Choroid plexus epithelial cell (primary cell): ENCODE measurements around a stretch of chr11.

GRCh38 chr11:67031826-67032555, 9.1 kb downstream of the SYT12 start:
- RRBS = 68% methylated on average over 3 of the region's 23 CpGs

DNA sequence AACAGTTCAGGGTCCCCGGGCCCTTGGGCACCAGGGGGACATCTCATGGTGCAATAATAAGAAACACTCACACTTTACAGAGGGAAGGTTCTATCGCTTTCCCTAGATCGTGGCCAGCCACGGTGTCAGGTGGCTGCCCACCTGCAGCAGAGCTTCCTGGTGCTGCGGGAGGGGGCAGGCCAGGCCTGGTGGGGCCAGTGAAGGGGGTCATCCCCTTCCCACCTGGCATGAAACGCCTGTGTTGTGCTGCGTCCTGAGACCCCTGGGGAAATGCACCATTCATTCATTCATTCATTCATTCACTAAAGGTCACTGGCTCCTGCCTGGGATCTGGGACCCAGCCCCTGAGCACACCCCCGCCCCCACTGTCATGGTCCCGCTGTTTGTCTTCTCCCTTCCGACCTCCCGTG, 392 bp upstream of the RHOD start:
- RRBS = no CpG with 5 or more reads among the region's 11 CpGs

DNA sequence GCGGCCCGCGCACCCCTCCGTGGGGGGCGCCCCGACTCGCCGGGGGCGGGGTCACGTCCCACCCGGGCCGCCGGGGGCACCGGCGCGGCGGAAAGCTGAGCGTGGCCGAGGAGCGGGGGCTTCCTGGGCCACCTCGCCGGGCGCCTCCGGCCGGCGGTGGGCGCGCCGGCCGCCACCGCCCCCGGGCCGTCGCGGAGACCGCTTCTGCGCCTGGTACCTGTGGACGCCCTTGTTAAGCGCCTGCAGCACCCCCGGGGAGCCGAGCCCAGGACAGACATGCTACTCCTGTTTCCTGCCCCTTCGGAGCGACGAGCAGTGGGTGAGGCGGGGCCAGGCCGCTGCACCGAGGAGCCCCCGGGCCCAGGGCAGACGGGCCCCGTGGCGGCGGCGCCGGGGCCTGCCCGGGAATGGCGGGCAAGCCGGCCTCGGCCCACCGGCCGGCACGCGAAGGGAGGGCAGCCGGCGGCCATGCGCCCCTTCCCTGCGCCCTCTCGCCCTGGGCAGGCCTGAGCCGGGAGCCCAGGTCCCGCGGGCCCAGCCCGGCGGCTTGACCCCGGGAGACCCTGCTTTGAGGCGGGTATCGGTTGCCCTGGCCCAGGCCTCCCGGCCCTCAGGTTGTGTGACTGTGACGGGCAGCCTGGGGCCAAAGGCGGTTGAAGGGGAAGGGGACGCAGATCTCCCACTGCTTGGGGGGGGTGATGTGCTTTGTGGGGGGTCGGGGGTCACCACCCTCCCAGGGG, 827 bp upstream of the KDM2A start:
- RRBS = 3% methylated on average over 47 of the region's 80 CpGs

GRCh38 chr11:67252076-67253282, 13.8 kb upstream of the GRK2 start:
- RRBS = no CpG with 5 or more reads among the region's 10 CpGs

DNA sequence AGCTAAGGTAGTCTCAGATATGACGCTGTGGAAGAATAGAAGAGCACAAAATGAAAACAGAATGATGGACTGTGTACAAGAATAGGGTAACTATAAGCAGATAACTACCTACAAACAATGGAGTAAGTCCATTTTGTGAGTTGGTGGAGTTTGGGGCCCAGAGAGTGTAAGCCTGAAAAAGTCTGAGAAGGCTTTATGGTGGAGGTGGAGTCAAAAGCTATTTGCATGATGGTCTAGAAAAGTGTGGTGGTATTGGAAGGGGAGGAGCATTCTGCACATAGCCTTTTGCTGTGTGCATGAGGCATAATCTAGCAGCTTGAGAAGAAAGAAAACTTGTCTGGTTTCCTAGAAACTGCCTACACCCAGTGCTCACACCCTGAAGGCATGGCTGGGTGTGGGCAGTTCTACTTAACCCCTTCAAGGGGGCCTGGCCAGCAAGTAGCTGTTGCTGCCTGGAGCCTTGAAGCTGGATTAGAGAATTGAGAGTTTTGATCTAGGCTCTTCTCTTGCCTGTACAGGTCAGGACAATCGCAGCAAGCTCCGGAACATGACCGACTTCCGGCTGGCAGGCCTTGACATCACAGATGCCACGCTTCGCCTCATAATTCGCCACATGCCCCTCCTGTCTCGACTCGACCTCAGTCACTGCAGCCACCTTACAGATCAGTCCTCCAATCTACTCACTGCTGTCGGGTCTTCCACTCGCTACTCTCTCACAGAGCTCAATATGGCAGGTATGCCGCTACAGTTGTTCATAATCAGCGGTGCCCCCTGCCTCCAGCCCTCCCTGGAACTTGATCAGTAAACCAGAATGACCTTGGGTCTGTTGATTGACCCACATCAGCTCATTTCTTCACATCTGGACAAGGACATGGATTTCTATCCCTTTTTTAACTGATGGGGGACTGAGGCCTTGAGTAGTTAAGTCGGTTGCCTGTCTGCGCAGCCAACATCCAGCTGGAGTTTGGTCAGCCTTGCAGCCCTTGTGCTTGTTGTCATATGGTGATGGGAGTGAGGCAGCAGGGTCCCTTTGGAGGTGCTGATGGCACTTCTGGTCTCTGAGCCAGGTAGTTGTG, 12.2 kb upstream of the GRK2 start:
- RRBS = no CpG with 5 or more reads among the region's 16 CpGs

GRCh38 chr11:67261444-67262365, 4.6 kb upstream of the GRK2 start:
- RRBS = 2% methylated on average over 19 of the region's 50 CpGs

- RRBS = no CpG with 5 or more reads among the region's 5 CpGs
Observed at GRCh38 chr11:67286686-67287381, 2.3 kb upstream of the ANKRD13D start.

GRCh38 chr11:67289102-67289262, 121 bp upstream of the ANKRD13D start:
- RRBS = 0% methylated on average over 8 of the region's 25 CpGs

- RRBS = no CpG with 5 or more reads among the region's 16 CpGs
Observed at GRCh38 chr11:67379400-67379958, 6.1 kb upstream of the CLCF1 start.

DNA sequence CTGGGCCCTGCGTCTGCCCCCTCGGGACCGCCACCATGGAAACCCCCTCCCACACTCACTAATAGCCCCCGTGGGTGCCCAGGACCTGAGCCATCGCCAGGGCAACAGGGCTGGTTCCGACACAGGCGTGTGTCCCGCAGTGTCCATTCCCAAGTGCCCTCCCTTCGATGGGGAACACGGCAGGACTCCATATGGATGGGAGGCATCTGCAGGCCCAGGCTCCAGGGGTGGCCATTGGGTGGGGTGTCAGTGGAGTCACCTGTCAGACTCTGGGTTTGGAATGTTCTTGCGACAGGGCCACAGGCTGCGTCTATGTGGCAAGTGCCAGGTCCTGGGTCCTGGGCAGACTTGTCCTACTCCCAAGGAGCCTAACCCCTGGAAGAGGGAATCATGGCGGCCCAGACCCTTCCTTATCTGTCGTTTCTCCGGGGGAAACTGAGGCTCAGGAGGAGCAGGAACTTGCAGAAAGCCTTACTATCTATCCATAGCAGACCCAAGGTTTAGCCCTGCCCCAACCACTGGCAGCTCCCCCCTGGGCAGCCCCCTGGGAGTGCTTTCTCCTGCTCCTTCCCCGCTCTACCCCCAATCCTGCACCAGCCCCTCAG, 4.8 kb upstream of the CARNS1 start:
- RRBS = no CpG with 5 or more reads among the region's 16 CpGs

GRCh38 chr11:67435796-67436383, 1.6 kb downstream of the PTPRCAP start:
- RRBS = no CpG with 5 or more reads among the region's 33 CpGs

- RRBS = 100% methylated on average over 1 of the region's 22 CpGs
Observed at GRCh38 chr11:67439137-67440023, 1.9 kb upstream of the PTPRCAP start.

- RRBS = no CpG with 5 or more reads among the region's 11 CpGs
Observed at GRCh38 chr11:67476647-67477111, 6.1 kb upstream of the AIP start.

DNA sequence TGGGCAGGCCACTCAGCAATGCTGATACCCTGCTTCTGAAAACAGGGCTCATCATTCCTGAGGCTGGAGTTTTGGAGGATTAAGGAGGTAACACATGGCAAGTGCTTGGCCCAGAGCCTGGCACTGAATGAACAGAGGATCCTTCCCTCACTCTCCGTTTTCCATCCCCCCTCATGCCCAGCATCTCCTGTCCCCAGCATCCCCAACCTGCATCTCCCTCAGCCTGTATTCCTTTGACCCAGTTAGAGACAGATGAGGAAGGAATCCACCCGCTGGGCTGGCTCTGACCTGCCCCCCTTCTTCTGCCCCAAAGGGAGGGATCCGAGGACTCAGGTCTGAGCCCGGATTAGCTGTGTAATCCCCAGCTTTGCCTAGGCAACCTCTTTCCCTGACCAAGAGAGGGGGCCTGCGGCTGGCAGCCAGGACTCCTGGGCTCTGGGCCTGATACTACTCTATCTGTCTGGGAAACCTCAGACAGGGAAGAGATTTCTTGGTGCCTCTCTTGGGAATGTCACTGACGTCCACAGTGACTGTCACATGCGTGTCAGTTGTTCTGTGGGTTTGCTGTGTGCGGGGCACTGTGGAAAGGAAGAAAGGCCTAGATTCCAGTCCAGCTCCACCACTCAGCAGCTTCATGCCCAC, 1.5 kb upstream of the NDUFV1 start:
- RRBS = no CpG with 5 or more reads among the region's 8 CpGs

DNA sequence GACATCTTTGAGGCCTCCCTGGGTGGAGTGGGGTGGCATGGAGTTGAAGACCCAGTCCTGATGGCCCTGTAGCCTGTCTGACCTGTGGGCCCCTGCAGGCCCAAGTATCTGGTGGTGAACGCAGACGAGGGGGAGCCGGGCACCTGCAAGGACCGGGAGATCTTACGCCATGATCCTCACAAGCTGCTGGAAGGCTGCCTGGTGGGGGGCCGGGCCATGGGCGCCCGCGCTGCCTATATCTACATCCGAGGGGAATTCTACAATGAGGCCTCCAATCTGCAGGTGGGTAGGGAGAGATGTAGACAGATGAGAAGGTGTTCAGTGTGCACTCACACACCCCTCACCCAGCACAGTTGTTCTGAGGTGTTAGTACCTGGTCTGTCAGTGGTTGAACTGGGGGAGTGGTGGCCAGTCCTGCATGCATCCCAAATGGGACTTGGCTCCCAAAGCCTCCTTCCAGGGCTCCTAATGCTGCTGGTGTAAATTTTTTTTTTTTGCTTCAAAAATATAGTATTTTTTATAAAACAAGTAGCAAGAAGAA, 2.7 kb downstream of the NDUFV1 start:
- RRBS = 97% methylated on average over 3 of the region's 10 CpGs

DNA sequence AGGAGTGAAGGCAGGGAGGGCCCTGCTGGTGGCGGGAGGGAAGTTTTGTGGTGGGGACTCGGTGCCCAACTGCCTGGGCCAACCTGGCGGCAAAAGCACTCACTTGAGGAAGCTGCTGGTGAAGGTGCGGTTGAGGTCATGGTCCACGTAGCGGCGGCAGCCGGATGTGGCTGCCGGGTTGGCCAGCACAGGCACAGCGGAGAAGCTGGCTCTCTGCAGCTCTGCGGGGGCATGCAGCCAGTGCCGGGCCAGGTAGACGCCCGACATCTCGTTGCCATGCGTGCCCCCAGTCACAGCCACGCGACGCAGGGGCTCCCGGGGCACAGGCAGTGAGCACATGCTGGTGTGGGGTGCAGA, 3.8 kb downstream of the ACY3 start:
- RRBS = 92% methylated on average over 11 of the region's 20 CpGs

DNA sequence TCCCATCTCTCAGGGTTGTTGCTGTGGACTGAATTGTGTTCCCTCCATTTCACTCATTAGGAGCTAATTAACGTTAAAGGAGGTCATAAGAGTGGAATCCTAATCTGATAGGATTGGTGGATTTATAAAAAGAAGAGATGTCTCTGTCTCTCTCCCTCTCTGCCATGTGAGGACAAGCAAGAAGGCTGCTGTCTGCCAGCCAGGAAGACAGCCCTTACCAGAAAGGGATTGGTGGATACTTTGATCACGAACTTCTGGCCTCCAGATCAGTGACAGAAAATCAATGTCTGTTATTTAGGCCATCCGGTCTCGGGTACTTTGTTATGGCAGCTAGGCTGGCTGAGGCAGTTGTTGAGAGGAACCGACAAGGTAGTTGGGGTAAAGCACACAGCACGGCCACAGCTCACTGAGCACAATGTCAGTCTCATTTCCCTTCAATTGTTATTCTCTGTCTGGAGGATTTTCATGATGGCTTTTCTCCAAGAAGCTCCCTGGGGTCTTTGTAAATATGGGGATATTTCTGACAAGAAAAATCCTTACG, 72.8 kb upstream of the ALDH3B2 start:
- RRBS = no CpG with 5 or more reads among the region's 7 CpGs

GRCh38 chr11:67843196-67843511, 160.7 kb downstream of the UNC93B1 start:
- RRBS = no CpG with 5 or more reads among the region's 8 CpGs

DNA sequence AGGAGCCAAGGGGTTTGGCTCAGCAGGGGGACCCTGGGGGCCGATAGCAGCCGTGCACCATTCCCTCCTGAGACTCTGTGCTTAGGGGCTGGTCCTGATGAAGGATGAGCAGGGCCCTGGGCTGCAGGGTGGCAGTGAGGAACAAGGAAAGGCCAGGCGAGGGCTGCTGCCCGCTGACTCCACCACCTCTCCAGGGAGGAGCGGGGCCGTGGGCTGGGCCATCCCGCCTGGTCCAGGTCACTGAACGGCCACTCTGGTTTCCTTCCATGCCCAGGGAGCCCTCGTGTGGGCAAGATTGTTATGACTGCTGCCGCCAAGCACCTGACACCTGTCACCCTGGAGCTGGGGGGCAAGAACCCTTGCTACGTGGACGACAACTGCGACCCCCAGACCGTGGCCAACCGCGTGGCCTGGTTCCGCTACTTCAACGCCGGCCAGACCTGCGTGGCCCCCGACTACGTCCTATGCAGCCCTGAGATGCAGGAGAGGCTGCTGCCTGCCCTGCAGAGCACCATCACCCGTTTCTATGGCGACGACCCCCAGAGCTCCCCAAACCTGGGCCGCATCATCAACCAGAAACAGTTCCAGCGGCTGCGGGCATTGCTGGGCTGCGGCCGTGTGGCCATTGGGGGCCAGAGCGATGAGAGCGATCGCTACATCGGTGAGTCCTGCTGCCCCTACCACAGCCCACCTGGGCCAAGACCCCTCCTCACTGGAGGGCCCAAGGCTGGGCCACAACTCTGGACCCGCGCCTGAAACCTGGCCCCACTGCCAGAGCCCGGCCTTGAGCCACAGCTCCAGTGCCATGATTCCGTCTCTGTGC, 9.1 kb upstream of the NDUFS8 start:
- RRBS = no CpG with 5 or more reads among the region's 38 CpGs

DNA sequence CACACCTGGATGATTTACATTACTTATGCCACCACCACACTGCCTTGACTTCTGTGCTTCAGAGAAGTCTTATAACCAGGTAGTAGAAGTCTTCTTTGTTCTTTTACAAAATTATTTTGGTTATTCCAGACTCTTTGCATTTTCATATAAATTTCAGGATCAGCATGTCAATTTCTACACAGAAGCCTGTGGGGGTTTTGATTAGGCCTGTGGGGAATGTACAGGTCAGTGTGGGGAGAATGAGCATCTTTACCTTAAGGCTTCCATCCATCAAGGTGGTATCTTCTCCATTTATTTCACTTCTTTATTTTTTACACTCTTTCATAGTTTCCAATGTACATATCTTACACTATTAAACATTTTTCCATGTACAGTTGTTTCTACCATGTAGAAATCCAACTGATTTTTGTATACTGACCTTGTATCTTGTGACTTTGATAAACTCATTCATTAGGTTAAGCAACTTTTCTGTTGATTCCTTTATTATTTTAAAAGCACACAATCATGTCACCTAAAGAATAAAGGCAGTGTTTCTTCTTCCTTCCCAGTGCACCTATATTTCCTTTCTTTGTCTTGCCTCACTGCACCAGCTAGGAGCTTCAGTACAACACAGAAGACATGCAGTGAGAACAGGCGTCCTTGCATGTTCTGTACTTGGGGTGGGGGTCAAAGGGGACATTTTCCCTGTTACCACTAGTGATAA, 19.5 kb downstream of the TCIRG1 start:
- RRBS = no CpG with 5 or more reads among the region's 1 CpG